Umbilical cord (tissue), 2 donors: ENCODE data around the gene SLC30A2.

GRCh38 chr1:26018630-26018973 is 3.0 kb upstream of the EXTL1 start:
- RAMPAGE, long total RNA: no peak

- RAMPAGE, long total RNA: no peak
Measured at GRCh38 chr1:26036295-26037262, 9.3 kb downstream of the SLC30A2 start.

- RAMPAGE, long total RNA: no peak
Measured at GRCh38 chr1:26045226-26046478, at the start of gene SLC30A2. Gene SLC30A2 (minus strand): TSS chr1:26046118.

- RAMPAGE, long total RNA: no peak
Measured at GRCh38 chr1:26066865-26067491, 452 bp downstream of the TRIM63 start.

- RAMPAGE, long total RNA: no peak
Measured at GRCh38 chr1:26159163-26159498, 252 bp downstream of the FAM110D start.

GRCh38 chr1:26178185-26178657 is 930 bp downstream of the CNKSR1 start:
- RAMPAGE, long total RNA: no peak

- RAMPAGE, long total RNA: no peak
Measured at GRCh38 chr1:26224973-26225702, 8.9 kb upstream of the CEP85 start.

DNA sequence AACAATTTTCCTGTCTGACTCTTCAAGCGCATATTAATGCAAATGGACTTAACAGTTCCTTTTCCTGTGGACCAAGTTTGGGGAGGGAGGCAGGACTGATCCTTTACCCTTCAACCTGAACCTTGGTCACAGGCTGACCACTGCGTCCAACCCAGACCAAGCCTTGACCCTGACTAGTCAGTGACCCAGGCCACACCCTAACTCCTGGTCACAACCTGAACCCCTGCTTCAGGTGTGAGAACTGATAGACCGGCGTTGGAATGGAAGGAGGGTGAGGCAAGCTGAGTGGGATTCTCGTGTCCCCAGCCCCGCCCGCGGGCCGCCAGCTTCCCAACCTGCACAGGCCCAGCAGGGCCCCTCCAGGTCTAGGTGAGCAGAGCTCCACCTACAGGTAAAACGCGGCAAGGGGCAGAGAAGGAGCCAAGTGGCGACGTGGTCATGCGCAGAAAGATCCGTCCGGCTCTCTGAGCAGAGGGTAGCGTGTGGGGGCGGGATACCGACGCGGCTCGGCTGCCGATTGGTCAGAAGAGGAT is 372 bp upstream of the CEP85 start:
- RAMPAGE, long total RNA: no peak

- RAMPAGE, long total RNA: no peak
Measured at GRCh38 chr1:26255613-26255941, 21.6 kb downstream of the CEP85 start.

GRCh38 chr1:26411042-26411624 is 516 bp downstream of the LIN28A start:
- RAMPAGE, long total RNA: no peak

DNA sequence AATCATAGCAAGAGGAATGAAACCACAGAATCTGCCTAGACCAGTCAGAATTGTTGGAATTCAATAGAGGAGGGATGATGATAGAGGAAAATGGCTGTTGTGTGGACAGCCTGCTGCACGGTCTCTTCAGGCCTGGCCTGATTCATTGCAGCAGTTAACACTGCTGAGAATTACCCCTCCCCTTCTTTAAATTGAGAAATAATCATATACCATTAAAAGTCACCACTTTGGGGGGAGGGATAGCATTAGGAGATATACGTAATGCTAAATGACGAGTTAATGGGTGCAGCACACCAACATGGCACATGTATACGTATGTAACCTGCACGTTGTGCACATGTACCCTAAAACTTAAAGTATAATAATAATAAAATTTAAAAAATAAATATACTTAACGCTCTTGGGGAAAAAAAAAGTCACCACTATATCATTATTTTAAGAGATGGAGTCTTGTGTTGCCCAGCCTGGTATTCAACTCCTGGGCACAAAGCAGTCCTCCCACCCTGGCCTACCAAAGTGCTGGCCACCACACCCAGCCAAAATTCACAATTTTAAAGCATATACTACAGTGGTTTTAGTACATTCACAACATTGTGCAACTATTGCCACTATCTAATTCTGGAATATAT is 5.7 kb downstream of the HMGN2 start:
- RAMPAGE, long total RNA: no peak

DNA sequence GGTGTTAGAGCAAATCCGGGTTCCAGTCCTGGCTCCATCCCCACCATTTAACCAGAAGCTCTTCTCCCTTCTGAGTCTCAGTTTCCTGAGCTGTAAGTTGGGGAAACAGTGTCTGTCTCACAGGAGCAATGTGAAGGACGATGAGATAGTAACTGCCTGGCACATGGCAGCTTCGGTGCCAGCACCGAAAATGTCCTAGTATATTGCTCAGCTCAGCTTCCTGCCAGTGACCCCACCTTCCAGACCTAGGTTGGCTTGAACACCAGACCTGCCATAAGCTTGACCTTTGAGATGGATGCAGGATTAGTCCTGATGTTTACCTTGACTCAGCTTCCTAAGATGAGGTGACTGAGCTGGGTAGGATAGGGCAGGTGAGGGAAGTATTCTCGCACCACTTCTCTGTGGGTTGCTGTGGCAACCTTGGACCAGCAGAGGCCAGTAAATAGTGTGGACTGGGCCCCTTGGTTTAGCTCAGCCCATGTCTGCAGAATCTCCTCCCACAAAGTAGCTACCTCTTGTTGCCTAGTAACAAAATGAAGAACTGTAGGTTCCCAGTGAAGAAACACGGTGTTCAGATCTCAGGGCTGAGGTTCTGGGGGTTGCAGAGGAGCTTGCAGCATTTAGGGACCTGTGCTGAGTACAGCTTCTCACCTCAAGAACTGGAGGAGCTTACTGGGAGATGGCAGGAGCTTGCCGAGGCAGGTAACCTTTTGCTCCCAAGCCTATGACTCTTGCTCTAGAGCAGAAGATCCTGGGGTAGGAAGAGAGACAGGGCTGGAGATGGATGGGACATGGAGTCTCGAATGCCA is 8.4 kb downstream of the RPS6KA1 start:
- RAMPAGE, long total RNA: no peak

DNA sequence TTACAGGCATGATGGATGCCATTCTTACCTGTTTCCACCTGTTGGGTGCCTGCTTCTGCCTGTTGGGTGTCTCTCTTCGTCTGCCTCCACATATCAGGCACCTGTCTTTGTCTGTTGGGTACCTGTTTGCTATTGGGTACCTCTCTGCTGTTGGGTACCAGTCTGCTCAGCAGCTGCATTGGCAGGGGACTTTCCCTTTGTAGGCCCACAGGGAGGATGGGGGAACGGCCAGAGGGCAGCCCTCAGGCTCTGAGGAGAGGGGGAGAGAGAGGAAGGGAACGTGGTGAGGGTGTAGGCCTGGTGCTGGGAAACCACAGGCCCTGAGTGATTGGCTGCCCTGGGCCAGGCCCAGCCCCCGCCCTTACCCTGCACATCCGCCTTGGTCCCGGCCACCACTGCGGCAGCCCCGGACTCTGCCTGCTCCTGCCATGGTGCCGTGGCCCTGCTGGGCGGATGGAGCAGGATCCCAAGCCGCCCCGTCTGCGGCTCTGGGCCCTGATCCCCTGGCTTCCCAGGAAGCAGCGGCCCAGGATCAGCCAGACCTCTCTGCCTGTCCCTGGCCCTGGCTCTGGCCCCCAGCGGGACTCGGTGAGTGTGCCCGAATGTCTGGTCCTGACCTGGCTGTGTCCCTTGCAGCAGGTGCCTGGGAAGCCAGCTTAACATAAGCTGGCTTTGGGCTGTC is 16.0 kb downstream of the RPS6KA1 start:
- RAMPAGE, long total RNA: no peak

DNA sequence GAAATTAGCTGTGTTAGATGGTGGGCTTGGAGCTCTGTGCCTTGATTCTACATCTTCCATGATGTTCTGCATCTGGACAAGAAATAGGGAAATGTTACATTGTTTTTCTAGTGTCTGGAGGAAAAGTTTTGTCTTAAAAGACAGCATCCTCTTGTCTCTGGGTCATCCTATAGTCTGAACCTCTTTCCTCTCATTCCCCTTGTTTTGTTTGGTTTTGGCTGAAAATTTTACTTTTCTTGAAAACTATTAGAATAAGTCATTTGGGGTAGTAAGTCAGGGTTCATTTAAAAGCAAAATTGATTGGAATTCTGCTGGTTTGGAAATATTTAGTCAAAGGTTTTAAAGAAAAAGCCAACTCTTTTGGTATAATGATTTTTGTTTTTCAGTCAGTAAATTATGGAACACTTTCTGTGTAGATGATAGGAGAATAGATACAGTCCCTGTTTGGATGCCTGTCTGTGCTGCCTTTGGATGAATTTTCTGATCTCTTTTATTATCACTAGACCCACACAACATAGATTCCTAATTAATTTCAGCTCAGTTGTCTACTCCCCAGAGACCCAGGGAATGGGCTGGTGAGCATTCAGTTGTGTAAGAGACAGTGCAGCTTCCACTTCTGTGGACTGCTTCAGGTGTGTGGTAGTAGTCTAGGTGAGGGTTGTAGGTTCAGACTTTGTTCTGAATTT is 3.8 kb downstream of the ARID1A start:
- RAMPAGE, long total RNA: no peak

GRCh38 chr1:26740506-26741528 is 45.0 kb downstream of the ARID1A start:
- RAMPAGE, long total RNA: no peak

GRCh38 chr1:26771400-26771754 is 16.4 kb upstream of the PIGV start:
- RAMPAGE, long total RNA: no peak

GRCh38 chr1:26797450-26798223 is 9.9 kb downstream of the PIGV start:
- RAMPAGE, long total RNA: no peak

GRCh38 chr1:26834688-26835376 is 8.3 kb downstream of the ZDHHC18 start:
- RAMPAGE, long total RNA: no peak

GRCh38 chr1:26856946-26857934 is 5.7 kb upstream of the SFN start:
- RAMPAGE, long total RNA: no peak

- RAMPAGE, long total RNA: no peak
Measured at GRCh38 chr1:26894128-26894614, 4.1 kb upstream of the GPN2 start.